Melanocyte of skin (primary cell): ENCODE measurements around the genes ATG14 and PELI2.

- CAGE, long polyA plus RNA, 2 experiments = no peak in any of the 2 experiments
Observed at GRCh38 chr14:54636307-54637158, 69.6 kb downstream of the SAMD4A start.

GRCh38 chr14:54660044-54660578 is 93.2 kb downstream of the SAMD4A start:
- CAGE, long polyA plus RNA, 2 experiments = no peak in any of the 2 experiments

GRCh38 chr14:54675581-54676144 is 108.7 kb downstream of the SAMD4A start:
- CAGE, long polyA plus RNA, 2 experiments = no peak in any of the 2 experiments

DNA sequence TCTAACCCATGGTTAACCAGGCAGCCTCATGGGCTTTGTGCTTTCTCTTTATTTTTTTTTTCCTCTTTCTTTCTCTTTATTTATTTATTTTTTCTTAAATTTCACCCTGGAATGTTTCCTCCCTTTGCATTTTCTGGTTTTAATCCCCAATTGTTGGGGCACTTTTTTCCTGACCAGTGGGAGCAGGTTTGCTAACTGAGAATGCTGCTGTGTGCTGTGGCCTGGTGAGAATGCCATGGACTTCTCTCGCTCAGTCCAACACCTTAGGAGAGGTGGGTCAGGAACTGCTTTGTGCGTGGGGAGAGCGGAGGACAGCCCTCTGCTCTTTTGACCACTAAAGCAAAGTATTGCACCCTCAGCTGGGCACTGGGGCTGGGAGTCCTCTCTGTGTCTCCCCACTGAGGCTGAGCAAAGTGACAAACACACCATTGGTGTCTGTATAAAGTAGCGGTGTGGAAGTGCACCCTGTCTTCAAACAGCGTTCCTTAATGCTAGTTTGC is 136.1 kb downstream of the SAMD4A start:
- CAGE, long polyA plus RNA, 2 experiments = no peak in any of the 2 experiments

DNA sequence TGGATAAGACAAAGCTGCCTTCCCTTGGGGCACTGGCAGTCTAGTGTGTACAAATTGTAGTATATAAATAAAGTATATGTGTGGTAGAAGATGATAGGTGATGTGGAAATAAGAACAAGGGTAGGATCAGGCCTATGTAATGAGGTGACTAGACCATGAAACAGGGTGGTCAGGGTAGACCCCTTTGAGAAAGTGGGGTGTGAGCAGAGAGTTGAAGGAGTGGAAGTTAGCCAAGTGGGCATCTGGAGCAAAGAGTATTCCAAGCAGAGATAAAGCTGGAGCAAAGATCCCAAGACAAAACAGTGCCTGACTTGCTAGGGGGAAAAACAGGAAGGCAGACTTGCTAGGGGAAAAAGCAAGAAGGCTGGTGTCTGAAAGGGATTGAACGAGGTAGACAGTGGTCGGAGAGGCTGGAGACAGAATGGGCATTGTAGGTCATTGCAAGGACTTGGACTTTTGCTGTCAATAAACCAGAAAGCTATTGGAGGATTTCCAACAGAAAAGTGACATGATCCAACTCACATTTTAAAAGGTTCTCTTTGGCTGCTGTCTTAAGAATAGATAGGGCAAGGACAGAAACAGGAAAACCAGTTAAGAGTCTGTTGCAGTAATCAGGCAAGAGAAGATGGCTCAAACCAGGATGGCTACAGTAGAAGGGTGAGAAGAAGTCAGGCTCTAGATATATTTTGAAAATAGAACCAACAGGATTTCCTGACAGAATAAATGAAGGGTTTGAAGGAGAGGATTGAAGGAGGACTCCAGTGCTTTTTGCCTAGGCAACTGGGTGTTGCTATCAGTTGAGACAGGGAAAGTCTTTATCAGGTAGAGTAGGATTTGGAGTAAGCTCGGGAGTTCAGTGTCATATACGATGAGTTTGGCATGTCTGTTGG is 140.8 kb downstream of the SAMD4A start:
- CAGE, long polyA plus RNA, 2 experiments = no peak in any of the 2 experiments

DNA sequence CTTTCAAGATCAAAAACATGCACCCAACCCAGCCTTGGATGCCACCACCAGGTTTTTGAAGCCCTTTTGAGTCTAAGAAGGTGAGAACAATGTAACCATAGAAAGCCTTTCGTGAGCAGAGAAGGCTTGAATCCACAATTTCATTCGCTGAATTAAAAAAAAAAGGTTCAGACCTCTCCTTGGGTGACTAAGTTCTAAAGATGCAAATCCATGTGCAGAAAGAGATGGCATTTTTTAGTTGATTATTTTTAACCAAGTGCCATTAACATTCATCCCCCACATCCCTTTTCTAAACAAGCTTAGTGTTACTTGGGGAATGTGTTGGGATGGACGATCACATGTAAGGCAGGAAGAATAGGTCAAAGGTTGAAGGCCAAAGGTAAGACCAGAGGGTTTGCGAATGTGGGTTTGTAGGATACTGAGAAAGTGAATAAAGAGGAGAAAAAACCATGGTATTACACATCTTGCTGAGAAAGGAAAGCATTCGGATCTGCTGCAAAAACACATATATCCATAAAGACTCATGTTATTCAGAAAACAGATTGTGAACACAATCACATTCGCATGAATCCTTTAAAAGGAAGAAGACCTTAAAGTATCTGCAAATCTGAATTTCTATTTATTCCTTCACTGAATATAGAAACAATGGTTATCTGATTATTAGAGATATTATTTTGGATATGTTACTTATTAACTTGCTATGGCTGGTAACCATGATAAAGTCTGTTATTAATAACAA is 111.6 kb downstream of the GCH1 start:
- CAGE, long polyA plus RNA, 2 experiments = no peak in any of the 2 experiments

DNA sequence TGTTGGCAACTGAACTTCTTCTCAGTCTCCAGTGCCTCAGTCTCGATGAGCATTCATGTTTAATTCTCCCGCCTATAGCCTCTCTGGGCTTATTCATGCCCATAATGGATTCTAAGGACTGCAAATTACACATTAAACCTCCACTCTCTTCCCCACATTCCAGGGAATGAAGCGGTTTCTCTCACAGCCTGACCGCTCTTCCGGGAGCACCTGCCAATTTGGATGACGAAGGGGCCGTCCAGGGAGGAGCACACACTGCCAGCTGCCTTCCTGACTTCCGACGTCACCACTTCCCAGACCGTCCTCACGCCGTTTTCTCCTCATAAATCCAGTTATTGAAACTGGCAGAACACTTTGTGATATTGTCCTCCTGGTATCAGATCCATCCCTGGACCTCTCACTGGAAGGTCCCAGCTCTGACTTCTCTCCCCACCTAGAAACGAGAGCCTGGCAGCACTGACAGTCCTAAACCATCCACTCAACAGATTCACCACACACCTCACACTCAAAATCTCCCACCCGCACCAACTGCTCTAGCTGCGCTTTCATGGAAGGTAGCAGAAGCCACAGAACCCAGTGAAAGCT is 87.6 kb downstream of the GCH1 start:
- CAGE, long polyA plus RNA, 2 experiments = no peak in any of the 2 experiments

DNA sequence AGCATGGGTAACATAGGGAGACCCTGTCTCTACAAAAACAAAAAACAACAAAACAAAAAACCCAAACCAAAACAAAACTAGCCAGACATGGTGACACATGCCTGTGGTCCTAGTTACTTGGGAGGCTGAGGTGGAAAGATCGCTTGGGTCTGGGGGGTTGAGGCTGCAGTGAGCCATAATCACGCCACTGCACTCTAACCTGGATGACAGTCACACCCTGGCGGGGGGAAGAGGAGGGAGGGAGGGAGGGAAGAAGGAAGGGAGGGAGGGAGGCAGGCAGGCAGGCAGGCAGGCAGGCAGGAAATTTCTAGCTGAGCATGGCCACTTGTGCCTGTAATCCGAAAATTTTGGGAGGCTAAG is 56.5 kb upstream of the GCH1 start:
- CAGE, long polyA plus RNA, 2 experiments = no peak in any of the 2 experiments

DNA sequence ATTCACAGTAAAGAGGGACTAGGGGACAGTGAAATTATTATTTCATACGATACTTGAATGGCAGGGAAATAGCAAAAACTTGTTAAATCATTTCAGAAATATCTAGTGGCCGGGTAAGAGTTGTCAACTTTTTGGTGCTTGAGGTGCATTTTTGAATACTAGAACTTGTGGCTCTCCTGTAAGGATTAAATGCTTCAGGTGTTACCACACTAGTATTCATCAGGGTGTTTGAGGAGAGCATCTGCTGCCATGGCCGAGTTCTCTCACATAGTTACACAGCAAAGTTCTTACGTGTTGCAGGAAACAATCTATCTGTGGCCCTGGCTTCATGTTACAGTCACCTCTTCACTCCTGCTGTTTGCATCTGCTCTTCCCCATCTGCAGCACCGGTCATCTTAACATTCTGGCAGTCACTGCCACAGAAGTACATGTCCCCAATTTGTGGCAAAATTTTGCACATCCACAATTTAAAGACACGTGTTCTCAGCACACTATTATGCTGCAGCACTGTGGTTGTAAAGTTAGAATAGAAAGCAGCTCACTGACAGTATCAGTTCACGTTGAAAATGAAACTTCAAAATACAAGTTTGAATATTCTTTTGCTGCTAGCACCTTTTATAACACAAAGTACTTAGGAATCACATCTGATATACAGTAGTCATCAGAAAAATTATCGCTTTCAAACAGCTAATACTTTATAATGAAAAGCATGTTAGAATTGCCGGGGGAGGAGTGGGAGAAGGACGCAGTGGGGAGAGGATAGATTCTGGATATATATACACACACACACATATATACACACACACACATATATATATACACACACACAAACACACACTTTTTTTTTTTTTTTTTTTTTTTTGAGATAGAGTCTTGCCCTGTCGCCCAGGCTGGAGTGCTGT is 23.3 kb downstream of the MAPK1IP1L start:
- CAGE, long polyA plus RNA, 2 experiments = no peak in any of the 2 experiments

DNA sequence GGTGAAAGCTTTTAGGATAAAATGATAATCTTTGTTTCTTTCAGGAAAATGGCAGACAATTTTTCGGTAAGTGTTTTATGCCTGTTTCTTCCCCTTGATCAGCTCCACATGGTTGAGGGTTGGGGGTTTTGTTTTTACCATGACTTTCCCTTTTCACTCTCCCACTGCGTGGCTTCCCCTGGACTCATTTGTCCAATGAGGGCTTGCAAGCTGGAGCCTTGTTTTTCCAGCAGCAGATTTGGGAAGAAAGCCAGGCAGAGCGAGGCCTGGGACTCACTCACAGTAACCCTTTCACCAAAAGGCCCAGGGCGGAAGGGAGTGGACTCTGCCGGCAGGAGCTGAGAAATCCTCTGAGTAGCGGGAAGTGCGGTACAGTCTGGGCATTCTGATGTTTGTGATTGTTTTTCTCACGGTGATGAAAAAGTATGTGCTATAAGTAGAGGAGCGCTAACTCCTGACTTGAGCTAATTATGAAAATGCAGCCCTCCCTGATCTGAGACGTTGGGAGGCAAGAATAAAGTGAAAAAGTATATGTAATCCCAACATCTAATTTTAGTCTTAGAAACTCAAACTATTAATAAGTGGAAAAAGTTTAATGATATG is 8.4 kb downstream of the LGALS3 start:
- CAGE, long polyA plus RNA, 2 experiments = no peak in any of the 2 experiments

- CAGE, long polyA plus RNA, 2 experiments = no peak in any of the 2 experiments
Observed at GRCh38 chr14:55271887-55272826, 936 bp downstream of the FBXO34 start.

DNA sequence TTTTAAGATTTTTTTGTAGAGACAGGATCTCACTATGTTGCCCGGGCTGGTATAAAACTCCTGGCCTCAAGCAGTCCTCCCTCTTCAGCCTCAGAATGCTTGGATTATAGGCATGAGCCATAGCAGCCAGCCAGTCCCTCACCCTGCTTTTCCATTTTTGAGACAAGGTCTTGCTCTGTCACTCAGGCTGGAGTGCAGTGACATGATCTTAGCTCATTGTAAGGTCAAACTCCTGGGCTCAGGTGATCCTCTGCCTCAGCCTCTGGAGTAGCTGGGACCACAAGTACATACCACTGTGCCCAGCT is 33.1 kb downstream of the FBXO34 start:
- CAGE, long polyA plus RNA, 2 experiments = no peak in any of the 2 experiments

- CAGE, long polyA plus RNA, 2 experiments = no peak in any of the 2 experiments
Observed at GRCh38 chr14:55411191-55412309, at the start of gene ATG14. ATG14 (minus strand) TSS chr14:55411830.

DNA sequence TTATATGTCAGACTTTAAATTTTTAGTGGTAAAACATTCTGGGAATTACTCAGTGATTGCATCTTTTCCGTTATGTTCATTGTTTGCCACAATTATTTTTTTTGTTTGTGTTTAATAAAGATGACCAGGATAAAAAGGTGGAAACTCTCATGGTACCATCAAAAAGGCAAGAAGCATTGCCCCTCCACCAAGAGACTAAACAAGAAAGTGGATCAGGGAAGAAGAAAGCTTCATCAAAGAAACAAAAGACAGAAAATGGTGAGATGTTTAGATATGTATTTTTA is 36.3 kb downstream of the KTN1 start:
- CAGE, long polyA plus RNA, 2 experiments = no peak in any of the 2 experiments

DNA sequence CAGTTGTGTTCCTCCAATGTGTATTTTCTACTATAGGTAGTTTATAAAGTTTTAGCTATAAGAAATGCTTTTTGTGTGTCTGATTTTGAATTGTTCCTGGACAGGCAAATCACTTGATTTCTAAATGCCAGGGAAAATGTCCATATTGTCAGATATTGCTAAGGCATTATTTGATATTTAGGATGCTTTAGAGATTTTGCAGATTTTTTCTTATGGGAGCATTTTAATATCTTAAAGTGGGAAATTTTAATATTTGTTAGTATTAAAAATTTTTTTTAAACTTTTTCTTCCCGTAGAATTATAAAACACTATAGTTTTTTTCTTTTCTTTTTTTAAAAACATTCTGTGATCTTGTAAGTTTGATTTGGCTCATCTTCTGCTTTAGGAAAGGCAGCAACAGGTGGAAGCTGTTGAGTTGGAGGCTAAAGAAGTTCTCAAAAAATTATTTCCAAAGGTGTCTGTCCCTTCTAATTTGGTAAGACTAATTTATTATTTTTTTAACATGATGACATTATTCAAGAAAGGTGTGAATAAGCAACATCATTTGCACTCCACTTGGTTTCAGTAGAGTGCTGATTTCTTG is 86.9 kb downstream of the KTN1 start:
- CAGE, long polyA plus RNA, 2 experiments = no peak in any of the 2 experiments

DNA sequence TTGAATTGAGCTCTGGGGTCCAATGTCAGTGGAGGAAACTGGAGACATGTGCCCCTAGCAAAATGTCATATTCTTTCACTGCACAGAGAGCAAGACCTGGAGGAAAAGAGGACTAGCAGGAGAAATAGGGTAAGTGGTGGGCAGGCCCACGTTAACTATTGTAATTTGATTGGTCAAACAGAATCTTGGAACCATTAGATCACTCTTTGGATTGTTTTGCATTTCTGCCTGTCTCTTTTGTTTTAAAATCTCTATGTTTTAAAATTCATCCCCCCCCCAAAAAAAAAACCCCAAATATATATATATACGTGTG is 113.9 kb upstream of the PELI2 start:
- CAGE, long polyA plus RNA, 2 experiments = no peak in any of the 2 experiments

- CAGE, long polyA plus RNA, 2 experiments = no peak in any of the 2 experiments
Observed at GRCh38 chr14:56118210-56119175, at the start of gene PELI2. PELI2 (plus strand) TSS chr14:56118411.

DNA sequence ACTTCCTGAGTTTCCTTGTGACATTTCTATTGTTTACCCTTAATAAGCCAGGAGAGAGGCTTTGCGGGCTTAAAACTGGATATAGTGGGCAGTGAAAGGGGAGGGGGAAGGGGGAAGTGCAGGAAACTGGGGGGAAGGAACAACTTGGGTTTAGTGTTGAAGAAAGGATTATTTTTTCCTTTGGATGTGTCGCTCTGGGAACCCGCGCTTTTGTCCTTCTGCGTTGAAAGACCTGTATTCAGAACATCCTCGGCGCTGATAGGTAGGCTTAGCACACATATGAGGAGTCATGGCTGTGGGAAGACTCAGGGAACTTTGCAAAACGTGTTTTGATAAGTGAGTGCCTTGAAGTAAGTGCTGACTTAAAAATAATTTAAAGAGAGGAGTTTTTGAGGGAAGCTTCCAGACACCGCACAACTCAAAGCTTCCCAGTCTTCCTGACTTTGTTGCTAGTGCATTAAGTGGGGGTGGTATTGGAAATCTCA is 1.4 kb downstream of the PELI2 start:
- CAGE, long polyA plus RNA, 2 experiments = no peak in any of the 2 experiments

GRCh38 chr14:56126594-56127597 is 8.7 kb downstream of the PELI2 start:
- CAGE, long polyA plus RNA, 2 experiments = no peak in any of the 2 experiments

DNA sequence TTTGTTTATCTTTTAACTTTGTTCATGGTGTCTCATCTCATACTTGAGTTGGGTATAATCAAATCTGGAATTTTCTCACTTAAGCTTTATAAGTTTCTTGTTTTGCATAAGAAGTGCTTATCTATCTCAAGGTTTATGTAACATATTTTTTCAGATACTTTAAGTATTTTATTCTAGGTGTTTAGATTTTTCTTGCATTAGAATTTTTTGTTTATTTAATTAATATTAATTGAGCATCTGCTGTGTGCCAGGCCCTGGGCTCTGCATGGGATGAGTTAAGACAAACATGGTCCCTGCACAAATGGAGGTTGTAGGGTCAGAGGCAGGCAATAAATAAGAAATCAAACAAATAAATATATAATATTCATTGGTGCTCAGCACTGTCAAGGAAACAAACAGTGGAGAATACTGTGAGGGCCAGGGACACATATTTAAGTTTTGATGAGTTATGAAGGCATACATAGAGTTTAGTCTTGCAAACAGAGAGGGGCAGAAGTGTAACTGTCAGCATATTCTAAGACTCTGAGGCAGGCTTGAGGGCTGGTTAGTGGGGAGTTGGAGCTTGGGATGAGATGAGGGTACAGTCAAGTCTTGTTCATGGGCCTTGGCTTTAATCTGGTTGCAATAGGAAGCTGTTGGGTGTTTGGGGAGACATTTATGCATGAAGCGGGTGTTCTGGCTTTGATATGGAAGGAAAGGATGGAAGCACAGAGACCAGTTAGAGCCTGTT is 78.8 kb downstream of the PELI2 start:
- CAGE, long polyA plus RNA, 2 experiments = no peak in any of the 2 experiments